Metastatic Liver Carcinoma in the Lung (tissue), 2 donors: Measurements from ENCODE around the genes ROBO3, CHEK1, ACRV1, HYLS1 and VSIG10L2.

GRCh38 chr11:124865131-124865549 lies at the start of gene ROBO3:
ROBO3 (plus strand) TSS chr11:124865432.
- PRO-cap, 2 experiments: no peak in any of the 2 experiments

- PRO-cap, 2 experiments: no peak in any of the 2 experiments
These were observed 13.0 kb downstream of the ROBO3 start for GRCh38 chr11:124878183-124878703.

DNA sequence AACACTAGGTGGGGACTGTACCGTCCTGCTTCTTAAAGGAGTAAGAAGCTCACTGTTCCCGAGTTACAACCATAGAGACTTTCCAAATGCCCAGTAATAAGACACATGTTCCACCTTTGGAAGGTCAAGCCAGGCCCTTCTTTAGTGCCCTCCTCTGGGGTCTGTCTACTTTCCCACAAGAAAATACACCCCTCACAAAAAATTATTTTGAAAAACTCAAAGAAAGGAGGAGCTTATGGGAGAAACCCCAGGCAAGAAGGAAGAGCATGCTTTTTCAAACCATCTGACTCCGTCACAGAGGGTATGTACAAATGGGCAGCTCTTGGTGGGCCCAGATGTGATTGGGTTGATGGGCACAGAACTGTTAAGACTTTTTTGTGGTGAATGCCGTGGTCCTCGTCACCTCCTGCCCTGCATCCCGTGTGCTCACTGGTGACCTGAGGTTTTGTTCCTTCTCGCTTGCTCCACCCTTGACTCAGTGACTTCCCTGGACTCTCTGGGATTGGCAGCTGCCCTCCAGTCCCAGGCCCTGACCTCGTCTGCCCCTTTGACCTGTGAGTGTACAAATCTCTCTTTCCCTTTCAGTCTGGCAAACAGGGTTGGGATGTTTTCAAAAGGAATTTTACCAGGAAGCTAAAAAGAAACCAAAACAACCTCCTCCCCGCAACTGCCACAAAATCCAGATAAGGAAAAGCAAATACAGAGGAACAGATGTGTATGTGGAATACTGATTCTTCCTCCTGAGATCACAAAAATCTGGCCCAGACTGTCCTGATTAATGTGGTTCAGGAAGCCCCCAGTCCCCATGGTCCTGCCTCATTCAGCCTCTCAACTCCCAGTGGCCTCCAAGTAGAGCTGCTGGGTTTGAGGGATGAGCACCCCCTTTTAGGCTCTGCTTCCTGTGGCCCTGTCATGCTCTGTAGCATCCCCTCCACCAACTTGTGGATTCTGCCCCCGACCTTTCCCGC lies 15.4 kb downstream of the ROBO4 start:
- PRO-cap, 2 experiments: no peak in any of the 2 experiments

DNA sequence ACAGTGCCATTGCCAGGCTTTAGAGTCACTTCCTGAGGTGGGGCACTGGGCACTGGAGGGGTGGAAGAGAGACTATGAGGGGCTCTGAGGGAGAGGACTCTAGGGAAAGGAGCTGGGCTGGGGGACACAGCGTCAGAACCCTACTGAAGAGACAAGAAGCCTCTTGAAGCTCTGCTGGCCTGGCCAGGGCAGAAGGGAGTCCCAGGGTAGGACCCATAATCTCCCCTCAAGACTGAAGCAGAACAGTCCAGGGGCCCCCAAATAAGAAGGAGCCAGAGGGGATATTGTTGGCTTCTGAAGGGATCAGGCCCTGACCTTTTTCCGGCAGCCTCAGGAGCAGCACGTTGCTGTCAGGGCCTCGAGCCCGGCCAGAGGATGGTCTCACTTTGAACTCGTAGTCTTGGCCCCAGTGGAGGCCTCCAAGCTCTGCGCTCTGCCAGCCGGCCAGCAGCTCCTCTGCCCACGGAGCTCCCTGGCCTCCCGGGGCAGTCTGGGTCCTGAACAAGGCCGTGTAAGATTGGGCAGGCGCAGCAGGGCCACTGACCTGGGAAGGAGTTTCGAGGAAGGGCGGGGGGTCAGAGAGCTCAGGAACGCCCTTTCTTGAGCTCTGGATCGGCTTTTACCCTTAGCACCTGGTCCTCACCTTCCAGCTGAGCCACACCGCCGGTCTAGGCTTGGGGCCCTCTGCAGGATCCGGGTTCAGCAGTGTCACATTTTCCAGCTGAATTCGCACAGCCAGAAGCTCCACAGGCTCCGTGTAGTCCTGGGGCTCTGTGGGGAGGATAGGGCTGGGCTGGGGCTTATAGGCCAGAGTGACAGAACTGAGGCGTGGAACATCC lies 2.3 kb downstream of the ROBO4 start:
- PRO-cap, 2 experiments: peak in 1 of 2 experiments; most common plus-strand start position 102 of the sequence (in 1)

DNA sequence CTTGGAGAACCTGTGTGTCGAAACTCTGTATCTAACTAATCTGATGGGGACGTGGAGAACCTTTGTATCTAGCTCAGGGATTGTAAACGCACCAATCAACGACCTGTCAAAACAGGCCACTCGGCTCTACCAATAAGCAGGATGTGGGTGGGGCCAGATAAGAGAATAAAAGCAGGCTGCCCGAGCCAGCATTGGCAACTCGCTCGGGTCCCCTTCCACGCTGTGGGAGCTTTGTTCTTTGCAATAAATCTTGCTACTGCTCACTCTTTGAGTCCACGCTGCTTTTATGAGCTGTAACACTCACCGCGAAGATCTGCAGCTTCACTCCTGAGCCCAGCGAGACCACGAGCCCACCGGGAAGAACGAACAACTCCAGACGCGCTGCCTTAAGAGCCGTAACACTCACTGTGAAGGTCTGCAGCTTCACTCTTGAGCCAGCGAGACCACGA lies 21.1 kb downstream of the TMEM218 start:
- PRO-cap, 2 experiments: no peak in any of the 2 experiments

DNA sequence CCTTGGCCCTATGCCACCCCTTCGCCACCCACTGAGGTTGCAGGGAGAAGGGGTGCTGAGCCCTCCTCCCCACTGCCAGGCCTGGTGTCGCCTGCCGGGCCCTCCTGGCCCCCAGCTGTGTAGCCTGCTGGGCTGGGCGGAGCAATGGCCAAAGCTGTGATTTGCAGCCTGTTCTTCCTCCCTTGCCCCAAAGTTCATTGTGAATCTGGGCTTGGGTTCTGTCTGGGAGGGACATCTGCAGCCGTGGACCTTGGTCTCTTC lies 121.9 kb downstream of the PKNOX2 start:
- PRO-cap, 2 experiments: no peak in any of the 2 experiments

DNA sequence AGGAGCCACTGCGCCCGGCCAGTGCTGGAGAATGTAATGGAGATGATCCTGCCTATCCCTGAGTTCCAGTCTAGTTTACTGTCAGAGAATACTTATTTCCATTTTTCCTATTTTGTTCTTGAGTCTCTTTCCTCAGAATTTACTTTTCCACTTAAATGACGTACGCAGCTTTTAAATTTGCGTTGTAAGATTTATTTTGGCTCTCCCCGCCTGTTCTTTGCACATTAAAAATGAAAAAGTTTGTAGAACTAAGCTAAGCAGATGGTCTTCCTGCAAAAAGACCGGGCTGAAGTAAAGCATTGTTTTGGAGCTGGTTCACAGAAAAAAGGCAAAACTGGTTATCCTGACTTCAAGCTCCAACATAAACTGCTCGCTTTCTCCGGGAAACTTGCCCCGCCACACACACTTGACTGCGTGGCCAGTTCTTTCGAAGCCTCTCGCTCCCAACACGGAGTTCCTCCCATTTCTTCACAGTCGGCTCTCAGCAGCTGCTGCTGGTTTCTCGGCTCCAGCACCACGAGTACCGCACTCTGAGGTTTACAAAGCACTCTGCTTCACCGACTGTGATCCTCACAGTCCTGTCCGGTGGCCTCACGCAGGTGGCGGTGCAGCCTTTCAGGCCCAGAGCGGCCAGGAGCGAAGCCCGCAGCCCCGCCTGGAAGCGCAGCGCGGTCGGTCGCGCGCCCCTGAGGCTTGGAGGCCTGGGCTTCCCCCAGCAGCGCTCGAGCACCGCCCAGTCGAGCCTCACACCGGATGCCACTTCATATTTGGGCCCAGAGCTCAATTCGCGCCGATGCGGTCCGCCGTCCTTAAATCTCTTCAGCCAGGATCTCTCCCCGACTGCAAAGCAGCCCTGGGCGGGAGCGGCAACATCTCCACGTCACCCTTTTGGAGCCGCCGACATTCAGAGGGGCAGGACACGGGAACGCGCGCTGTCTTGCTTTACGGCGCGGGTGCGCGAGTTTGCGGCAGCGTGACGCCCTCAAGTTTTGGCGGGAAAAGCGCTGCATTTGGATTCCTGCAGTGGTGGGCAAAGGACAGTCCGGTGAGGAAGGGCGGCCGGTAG lies at the start of gene CHEK1:
Gene CHEK1 (plus strand): TSS at position 196 of the 1,066 bp plus-strand sequence.
- PRO-cap, 2 experiments: peak in 2 of 2 experiments; most common plus-strand start position 464 of the sequence (in 2); most common minus-strand start position 688 of the sequence (in 2)

GRCh38 chr11:125680718-125681246 lies at the start of gene ACRV1:
ACRV1 (minus strand) TSS chr11:125680847.
- PRO-cap, 2 experiments: no peak in any of the 2 experiments

- PRO-cap, 2 experiments: peak in 2 of 2 experiments; most common plus-strand start chr11:125887700 (in 2); most common minus-strand start chr11:125887524 (in 1)
These were observed at the start of gene HYLS1 for GRCh38 chr11:125887400-125888532. HYLS1 (plus strand) TSS chr11:125887668.

- PRO-cap, 2 experiments: no peak in any of the 2 experiments
These were observed 6.4 kb downstream of the HYLS1 start for GRCh38 chr11:125893756-125894373.

GRCh38 chr11:125895013-125895715 lies 7.7 kb downstream of the HYLS1 start:
- PRO-cap, 2 experiments: no peak in any of the 2 experiments

DNA sequence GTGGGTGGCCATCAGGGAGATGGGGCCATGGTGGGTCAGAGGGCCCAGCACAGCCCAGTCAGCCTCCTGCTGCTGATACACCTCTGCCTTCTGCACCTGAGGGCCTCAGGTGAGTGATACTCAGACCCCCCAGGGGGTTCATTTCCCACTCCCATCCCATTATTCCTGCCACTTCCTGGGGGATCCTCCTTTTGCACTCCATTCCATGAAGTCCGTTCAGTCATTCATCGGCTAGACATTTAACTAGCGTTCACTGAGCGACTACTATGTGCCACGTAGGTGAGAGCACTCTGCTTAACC lies at the start of gene VSIG10L2:
Gene VSIG10L2 (plus strand): TSS at position 16 of the 300 bp plus-strand sequence.
- PRO-cap, 2 experiments: no peak in any of the 2 experiments

- PRO-cap, 2 experiments: no peak in any of the 2 experiments
These were observed 64.6 kb downstream of the RPUSD4 start for GRCh38 chr11:126146443-126147592.

DNA sequence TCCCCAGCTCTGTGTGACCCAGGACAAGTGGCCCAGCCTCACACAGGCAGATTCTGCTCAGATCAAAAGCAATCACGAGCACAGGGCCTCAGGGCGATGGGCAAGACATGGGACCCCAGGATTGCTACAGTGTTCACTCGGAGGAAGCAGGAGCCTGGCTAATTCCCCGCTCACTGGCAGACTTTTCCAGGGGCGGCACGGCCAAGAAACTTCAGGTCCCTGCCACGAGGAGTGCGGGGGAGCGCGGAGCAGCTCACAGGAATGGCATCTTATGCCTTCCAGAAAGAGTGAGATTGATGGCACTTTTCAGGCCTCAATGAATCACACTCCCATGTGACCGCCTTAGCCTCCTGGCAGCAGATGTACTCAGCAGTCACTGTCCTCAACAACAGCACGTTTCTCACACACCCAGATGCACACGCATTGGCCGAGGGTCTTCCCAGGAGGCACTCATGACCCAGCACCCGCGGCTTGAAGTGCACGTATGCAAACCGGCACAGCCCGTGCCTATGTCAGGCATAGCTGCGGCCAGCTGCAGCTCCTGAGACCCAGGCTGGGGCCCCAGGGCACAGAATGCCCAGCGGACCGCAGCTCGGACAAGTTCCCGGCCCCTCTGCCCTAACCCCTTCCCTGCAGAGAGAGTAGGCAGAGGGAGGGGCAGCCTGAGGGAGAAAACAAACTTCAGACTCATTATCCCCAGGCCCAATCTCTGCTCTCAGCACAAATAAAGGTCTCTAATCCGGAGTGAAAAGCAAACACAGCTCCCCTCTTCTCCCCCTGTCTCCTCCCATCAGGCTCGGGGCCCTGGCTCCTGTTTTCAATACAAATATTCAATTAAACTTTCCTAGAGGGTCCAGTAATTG lies 48.3 kb downstream of the RPUSD4 start:
- PRO-cap, 2 experiments: no peak in any of the 2 experiments

- PRO-cap, 2 experiments: no peak in any of the 2 experiments
These were observed 18.9 kb upstream of the ST3GAL4 start for GRCh38 chr11:126336478-126337063.

- PRO-cap, 2 experiments: no peak in any of the 2 experiments
These were observed 27.2 kb downstream of the ST3GAL4 start for GRCh38 chr11:126382625-126383141.

DNA sequence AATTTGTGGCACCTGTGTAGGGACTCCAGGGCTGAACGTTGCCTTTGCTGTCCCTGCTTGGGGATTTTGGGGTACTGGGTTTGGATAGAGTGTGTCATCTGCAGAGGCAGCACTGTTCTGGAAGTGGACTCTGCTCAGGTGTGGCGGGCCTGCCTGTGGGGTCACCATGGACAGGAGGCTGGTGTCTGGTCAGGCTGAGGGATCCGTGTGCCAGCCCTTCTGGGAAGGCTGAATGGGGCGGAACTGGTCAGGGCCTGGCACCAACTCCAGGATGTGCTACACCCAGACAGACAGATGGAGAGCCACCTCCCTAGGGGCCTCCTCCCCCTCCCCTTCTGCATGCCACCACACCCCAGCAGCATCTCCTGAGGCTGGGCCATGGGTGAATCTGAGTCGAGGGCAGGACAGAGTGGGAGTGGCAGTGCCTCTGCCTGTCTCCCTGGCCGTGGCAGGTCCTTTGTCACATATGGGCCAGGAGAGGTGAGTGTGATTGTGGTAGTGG lies 28.9 kb downstream of the ST3GAL4 start:
- PRO-cap, 2 experiments: no peak in any of the 2 experiments

- PRO-cap, 2 experiments: no peak in any of the 2 experiments
These were observed 71.8 kb downstream of the ST3GAL4 start for GRCh38 chr11:126427229-126427660.

- PRO-cap, 2 experiments: no peak in any of the 2 experiments
These were observed 76.1 kb downstream of the ST3GAL4 start for GRCh38 chr11:126431496-126432126.

- PRO-cap, 2 experiments: no peak in any of the 2 experiments
These were observed 122.5 kb downstream of the ST3GAL4 start for GRCh38 chr11:126478062-126478336.